REH cell (cell line): ENCODE measurements around a stretch of chr1.

DNA sequence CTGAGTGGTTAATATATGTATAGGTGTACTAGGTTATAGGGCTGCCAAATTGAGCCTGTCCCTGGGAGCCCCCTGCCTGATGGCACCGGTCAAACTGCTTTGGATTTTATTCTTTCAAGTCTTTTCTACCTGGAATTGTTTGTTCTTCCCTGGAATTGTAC lies 1.2 kb downstream of the ZBTB40 start:
- PRO-cap: no peak

GRCh38 chr1:22602286-22602690 lies 34.1 kb upstream of the C1QA start:
- PRO-cap: no peak

- PRO-cap: no peak
Measured at GRCh38 chr1:22829824-22830769, 119.5 kb downstream of the EPHB2 start.

DNA sequence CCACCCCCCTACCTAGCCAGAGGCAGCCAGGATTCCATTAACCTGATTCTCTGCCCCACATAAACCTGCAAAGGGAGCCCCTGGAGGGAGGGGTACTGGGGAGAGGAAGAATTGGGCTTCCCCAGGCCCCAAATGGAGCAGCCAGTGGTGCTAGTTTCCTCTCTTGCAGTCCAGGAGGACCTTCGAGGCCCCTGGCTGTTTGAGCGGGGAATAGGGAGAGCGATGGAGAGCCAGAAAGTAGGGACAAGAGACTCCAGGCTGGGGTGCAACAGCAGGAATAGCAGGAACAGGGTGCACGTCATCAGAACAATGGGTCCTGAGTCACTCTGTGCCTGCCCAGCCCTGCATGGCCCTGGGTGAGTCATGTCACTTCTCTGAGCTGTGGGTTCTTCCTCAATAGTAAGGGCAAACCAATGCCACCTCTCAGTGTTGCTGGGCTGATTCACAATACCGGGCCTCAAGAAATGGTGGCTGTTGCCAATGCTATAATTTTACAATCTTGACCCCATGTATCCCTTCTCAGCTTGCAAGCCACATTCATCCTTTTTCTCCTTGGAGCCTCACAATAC lies 121.3 kb downstream of the EPHB2 start:
- PRO-cap: no peak

DNA sequence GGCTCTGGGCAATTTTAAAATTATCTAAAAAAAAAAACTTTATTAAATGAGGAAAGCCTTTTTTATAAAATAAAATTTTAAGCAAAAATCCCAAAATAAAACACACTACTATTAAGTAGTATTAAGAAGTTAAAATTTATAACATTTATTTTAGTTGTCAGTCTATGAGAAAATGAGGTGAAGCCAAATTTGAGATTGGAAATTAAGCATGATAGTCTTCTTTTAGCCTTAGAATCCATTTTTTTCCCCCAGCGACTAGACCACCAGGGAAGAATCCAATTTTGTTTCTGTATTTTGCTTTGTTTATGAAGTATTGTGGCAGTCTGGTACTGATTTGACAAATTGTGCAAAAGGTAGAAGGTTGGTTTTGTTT lies 7.8 kb downstream of the KDM1A start:
- PRO-cap: no peak

DNA sequence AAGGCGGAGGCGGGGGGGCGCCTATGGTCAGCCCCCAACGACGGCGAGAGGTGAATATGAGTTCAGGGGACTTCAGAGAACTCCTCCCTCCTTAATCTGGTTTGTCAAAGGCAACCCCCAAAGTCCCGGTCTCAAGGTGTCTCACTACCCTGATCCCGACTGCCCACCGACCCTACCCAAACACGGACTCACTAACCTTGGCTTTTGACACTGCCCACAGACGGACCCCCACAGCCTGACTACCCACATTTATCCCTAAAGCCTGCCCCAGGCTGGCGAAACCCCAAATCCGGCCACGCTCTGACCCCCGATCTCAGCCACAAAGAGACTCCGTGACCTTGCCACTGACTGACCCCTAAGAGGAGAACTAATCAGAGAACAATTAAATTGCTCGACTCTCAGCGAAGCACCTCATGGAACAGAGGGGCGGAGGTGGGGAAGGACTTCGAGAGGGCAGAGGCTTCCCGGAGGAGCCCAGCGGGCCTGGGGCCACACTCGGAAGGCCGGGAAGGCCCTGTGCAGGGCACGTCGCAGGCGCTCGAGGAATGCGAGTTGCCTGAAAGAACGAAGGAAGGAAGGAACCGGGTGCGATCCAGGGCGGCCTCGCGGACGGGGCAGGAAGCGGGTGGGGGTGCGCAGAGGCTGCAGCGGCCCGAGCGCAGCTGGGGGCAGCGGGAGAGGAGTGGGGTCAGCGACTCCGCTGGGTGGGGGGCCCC lies 5.1 kb downstream of the ID3 start:
- PRO-cap: bidirectional peak, plus-strand start at position 414 of the sequence, minus-strand start at position 359 of the sequence

GRCh38 chr1:23569205-23569553 lies 9.9 kb upstream of the ID3 start:
- PRO-cap: no peak

DNA sequence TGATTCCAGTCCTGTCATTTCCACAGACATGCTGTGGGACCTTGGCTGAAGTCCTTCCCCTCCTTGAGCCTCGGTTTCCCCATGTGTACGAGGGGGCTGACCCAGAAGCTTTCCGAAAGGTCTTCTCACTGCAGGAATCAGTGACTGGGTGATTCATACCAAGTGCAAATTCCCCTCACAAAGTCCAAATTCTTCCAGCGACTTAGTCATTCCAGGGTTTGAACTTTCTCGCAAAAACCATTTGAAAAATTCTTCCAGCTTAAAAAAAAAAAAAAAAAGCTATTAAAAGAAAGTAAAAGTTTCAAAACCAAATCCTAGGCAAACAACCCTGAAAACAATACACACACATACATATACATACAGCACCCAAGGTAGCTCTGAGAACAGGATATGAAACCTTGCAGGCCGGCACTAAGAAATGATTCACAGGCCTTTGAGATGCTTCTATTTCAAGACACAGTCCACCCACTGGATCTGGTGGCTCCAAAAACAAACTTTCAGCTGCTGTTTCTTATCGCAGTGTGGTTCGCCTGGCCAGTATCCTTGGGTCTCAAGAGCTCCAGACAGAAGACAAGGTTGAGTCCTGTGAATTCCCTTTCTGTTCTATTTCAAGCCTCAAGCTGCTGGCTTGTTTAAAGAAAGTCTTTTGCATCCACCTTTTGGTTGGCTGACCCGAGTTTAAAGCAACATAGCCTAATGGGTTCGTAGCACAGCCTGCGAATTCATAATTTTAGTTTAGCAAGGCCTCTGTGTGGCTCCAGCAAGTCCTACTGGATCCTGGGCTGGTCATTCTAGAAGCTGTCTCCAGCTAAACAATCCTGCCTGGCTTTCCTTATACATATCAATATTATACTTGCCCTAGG lies 18.0 kb upstream of the ID3 start:
- PRO-cap: bidirectional peak, plus-strand start at position 457 of the sequence, minus-strand start at position 423 of the sequence; unidirectional peak, minus-strand start at position 605 of the sequence

DNA sequence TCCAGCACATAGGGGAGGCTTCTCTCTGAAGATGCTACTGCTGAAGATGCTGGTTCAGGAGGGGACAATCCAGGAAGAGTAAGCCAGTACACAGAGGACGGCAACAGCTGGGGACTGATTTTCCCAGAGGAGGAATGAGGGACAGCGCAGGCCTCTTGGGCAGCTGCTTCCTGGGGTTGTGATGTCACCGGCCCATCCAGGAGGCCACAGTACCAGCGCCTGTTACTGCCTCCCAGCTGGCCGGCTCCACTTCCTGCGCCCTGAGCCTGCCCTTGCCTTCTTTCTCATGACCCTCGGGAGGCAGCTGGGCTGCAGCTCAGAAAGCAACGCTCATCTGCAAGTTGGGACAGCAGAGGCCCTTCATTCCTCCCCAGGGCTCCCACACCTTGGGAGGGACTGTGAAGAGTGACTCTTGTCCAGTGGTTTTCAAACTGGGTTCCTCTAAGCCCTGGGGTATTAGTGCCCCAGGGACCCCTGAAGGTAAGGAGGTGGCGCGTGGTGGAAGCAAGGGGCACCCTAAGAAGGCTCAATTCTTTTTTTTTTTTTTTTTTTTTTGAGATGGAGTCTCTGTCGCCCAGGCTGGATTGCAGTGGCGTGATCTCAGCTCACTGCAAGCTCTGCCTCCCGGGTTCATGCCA lies 22.0 kb upstream of the ID3 start:
- PRO-cap: no peak

DNA sequence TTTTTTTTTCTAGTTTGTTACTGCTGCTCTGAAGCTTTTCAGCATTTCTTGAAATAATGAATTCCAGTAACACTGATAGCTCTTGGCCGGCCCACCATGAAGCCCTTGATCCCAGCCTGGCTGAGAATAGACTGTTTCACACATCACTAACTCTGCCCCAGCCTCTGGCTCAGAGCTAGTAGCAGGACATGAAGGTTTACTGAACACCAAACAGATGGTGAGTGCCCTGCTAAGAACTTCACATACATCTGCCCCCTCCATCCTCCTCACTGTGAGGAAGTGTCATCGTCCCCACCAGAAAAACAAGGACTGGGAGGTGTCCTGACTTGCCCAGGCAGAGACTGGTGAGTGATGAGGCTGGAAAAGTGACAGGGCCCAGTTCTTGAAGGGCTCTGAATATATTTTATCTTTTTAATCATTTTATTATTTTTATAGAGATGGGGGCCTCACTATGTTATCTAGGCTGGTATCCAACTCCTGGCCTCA lies 33.2 kb upstream of the ID3 start:
- PRO-cap: bidirectional peak, plus-strand start at position 337 of the sequence, minus-strand start at position 219 of the sequence

DNA sequence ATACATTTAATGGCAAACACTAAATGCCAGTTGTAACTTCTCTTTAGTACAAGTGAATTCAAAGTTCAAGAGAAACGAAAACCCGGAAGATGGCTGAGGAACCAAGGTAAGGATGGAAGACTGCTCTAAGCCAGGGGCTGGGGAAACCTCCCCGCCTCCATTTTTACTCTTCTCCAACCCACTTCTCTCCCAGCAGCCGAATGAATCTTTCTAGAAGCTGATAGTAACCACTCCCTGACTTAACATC lies 1.2 kb downstream of the FUCA1 start:
- PRO-cap: no peak

DNA sequence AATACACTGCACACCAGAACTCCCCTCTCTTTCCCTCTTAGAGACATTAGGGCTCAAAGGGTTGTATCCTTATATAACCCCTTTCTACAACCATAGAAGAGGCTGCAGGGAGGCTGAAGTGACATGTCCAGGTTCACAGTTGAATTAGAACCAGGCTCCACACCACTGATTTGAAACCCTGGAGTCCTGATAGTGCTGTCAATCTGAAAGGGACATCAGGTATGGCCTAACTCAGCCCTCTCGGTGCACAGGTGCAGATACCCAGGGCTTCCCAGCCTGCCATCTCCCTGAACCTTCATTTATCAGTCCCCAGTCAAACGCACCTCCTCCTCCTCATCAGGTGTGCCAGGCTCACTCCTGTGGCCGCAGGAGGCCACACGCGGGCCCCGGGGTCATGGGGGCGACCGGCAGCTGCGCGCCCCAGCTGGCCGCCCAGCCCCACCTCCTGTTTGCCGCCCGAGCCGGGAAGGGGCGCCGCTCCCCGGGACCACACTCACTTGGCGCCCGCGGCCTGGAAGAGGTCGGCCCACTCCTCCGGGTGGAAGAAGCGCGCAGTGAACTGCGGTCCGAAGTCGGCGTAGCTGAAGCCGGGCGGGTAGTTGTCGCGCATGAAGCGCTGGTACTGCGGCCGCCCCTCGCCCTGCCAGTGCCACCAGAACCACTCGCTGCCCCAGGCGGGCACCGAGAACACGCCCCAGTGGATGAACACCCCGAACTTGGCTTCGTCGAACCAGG lies 522 bp downstream of the FUCA1 start:
- PRO-cap: no peak

DNA sequence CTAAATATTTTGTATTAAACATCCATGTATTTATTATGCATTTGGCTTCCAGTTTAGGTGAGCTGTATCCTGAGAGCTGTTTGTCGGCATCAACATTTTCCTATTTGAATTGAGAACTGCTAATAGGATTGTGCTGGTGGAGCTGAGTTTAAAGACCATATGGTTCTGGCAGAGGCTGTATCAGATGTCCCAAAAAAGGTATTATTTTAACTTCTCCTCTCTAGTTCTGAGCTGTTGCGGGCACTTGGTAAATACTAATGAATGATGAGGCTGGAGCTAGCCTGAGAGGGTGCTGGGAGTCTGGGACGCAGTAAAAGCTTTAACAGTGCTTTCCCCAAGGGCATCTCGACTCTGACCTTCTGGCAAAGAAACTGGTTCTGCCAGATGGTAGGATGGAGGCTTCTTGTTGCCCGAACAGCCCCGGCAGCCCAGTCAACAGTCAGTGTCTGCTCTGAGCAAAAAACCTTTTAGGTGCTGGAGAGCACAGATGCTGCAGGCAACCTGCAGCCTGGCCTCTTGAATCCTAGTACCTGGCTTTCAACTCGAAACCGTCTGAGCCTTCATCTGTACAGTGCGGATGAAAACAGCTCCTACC lies 2.6 kb upstream of the PNRC2 start:
- PRO-cap: no peak

GRCh38 chr1:23974621-23975309 lies 5.4 kb downstream of the SRSF10 start:
- PRO-cap: no peak

DNA sequence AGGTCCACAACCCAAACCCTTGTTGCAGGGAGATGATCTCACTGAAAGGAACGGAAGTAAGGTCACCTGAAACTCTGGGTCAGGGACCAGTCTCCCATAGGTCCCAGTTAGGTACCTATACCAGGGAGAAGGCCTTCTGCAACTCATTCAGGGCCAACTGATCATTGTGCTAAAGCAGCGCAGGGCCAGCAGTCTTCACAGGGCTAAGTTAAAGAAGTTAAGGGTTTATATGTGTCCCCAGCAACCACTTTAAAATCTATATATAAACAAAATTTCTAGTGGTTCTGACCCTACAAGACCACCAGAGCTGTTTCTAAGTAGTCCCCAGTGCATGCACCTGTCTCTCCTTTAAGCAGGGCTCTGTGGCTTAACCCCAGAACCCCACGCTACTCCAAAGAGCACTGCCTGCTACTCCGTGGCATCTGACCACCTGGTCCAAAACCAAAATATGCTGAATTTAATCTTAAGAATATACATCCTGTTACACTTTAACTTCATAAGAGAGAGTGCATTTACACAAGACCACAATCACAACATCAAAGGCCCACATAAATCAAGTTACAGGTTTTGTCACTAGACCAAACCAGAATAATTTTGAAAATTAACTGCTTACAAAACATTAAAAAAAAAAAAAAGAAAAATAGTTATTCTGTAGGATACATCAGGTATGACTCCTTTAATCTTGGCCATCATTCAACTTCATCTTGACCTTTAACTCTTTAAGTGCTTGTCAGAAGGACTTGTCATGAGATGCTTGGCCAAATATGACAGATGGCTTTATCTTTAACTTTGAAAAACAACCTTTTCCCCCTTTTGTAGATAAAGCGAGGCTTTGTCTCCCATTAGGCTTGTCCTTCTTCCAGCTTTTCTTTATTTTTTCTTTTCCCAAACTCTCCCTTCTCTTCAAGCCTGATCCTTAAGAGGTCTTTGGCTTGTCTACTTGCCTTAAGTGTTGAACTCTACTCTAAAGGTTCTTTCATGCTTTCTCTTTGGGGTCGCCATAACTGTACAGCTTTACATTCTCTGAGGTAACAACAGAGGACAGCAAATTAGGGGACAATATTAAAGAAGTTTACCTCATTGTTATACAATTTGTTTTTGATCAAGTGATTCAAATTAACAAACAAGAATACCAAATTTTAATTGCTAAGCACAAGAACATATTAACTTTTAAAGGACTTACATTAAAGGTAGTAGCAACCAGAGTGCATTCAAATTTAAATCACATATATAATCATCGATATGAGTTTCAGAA lies 2.4 kb downstream of the SRSF10 start:
- PRO-cap: no peak

DNA sequence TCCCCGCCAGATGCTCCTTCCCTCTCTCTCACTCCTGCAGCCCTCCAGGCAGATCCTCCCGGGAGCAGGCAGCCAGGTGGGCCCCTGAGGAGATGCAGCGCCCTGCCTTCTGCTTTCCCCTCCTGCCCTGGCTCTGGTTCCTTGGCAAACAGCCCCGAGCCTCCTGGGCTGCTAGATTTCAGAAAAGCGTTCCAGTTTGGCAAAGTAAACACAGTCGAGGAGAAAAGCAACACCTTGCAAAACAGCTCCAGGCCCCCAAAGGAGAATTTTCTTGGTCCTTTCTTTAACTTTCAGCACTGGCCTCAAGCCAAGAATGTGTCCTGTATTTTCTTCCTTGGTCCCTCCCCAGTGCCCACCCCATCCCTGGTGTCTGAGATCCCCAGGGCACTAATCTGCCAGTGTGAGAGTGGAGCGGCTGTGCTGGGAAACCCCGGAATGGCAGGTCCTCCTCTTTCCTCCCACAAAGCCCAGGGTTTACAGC lies 29.4 kb upstream of the IFNLR1 start:
- PRO-cap: no peak

GRCh38 chr1:24417680-24418213 lies 2.1 kb downstream of the NIPAL3 start:
- PRO-cap: no peak

- PRO-cap: no peak
Measured at GRCh38 chr1:24419073-24419711, 3.6 kb downstream of the NIPAL3 start.

DNA sequence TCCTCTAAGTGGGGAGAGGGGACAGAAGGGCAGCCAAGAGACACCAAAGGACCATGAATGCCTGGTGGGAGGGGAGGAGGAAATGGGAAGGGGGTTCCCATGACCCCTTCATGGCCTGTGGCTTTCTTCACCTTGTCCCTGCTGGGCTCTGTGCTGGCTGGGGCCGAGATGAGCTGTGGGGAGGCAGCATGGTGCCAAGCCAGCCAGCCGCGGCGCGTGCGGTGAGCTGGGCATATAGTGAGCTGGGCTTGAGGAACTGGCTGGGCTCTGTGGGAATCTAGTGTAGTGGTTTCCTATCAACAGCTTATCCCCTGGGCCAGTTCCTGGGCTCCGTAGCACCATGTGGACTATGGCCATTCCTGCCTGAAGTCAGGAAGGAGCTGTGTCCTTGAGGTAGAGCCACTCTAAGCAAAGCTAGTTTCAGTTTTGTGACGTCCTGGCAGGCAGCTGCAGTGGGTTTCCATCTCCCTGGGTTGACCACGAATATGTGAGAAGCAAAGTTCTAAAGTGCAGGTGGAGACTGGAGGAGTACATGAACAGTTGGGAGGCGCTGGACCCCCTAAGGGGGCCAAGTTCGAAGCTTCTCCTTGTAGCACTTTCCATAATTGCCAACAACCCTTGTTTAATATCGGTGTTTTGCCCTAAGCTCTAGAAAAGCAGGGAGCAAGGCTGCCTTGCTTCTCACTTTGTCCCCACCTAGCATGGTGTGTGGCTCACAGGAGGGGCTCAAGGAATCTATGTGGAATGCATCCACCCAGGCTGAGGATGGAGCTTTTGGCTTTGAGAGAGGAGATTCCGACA lies 1.9 kb downstream of the NCMAP start:
- PRO-cap: no peak

- PRO-cap: no peak
Measured at GRCh38 chr1:24589371-24589715, 33.5 kb downstream of the NCMAP start.